ENCODE results near the genes COL28A1, DGKB and MEOX2.

DNA sequence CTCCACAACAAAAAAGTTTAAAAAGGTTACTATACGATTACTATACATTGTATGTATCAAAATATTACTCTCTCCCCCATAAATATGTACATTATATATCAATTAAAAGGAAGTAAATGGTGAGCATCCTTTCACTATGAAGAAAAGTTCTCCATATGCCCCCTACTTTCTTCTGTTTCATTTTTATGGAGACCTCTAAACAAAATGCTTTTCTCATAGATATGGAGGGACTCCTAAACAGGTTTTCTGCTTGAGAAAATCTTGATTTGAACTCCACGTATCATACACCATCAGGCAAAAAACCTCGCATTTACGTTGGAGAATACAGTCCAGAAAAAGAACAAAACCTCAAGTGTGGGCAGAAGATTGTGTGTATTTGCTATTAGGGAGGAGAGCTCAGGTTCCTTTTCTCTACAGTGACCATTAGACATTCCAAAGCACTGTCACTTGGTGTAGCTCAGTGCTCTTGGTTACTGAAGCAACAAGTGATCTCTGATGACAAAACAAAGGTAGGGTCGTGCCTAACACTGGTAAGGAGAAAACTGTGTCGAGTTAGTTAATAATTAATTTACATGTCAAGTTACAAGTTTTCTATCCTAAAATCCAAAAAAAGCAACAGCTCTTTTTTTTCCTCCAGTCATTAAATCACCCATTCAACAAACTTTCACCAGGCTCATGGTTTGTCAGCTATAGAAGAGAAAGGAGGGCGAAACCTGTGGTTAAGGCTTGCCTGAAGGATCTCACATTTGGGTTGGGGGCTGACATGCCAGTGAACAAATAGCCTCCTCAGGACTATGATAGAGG, 72.5 kb downstream of the C1GALT1 start:
- PRO-cap: no peak

- PRO-cap: no peak
These were observed 22.8 kb downstream of the COL28A1 start for GRCh38 chr7:7512937-7513242.

- PRO-cap: no peak
These were observed at the start of gene COL28A1 for GRCh38 chr7:7535740-7536608. TSS of gene COL28A1 (minus strand) at chr7:7535873.

DNA sequence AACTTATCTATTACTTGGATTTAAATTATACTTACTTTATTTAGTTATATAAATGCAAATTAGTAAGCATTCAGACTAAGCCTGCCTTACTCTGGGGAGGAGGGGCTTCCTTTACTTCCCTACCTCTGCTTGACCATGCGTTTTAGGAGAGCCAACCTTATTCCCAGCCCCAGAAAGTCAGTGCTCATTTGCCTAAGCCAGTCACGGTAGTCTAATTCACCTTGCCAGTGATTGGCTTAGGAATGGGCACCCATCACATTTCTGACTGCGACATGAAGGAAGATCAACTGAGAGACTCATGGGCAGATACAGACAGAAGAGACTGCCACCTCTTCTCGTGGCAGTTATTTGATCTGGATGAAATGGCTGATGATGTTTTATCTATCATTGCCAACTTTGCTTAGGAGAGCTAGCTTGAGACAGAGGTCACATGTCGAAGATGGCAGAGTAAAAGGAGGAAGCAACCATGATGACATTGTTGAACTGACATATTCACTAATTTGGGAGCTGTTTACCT, 29.4 kb downstream of the RPA3 start:
- PRO-cap: no peak

GRCh38 chr7:7705731-7706360, 12.6 kb downstream of the RPA3 start:
- PRO-cap: no peak

DNA sequence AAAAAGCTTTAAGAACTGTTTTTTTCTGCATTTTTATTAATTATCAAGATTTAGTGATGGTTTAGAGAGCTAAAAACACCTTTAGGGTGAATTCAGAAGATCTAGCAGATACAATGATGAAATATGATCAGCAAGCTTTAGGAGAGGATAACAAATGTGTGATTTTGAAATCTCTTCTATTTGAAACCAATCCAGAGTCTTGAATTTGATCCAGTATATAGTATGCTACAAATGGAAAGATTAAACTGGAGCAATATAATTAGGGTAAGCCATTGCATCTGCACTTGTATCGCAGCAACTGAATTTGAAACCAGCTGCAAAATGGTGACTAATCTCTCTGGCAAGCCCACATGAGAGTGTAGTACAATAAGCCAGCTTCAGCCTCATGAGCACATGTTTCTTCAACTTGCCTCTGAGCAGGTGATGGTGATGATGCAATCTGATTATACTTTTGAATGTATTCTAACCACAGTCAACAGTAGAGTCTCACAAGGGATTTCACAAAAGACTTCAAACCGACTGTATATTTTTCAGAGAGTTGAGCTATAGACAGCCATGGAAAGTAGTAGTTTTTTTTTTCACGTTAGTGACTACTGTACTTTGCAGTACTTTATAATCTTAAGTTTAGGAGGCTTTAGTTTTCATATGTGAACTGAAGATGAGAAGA, 800 bp upstream of the RPA3 start:
- PRO-cap: no peak

DNA sequence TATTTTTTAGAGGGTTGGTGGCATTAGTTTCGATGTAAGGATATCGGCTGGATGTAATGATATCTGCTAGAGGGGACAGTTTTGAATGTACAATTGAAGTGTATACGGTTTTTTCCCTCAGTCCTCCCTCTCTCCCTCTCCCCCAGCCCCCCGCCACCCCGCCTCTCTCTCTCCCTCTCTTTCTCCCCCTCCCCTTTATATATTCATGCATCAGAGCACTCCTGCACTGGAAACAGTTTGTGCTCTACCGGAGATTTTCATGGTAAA, 1.6 kb downstream of the GLCCI1 start:
- PRO-cap: no peak

DNA sequence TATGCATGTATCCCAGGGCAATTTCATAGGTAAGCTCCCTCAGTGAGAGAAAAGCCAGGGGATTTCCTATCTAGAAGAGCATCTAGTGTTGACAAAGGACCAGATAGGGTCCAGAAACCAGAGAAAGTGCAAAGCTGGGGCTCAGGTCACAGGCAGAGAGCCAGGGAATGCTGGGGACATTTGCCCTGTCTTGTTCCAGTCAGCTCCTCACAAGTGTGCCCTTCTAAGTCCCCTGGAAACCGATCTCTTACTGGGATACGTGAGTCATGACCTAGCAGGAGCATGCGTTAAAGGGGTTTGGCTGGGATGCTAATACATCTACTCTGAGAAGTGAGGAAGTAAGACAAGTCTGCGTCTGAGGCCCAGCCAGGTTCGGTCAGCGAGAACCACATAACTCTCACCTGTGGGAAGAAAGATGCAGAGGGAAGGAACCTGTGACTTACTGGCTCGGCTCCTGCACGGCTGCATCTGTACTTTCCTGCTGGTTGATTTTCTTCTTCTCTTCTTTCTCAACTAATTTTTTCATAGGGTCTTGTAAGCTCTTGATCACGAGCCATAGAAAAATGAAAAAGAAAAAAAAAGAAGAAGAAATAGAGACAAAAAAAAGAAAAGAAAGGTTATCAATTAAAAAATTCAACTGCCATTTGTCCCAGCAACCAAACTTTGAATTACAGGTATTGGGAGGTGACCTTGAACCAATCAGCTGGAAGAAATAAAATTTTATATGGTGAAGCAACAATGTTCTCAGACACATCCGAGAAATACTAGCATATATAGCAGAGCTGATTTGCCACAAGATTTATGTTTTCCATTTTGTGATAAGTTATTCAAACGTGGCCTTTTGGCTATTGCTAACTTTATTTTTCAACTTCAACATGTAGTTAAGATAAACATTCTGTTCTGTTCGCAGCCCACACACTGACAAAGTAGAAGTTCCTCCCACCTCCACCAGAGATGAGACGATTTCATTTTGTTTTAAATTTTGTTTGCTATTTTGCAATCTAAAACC, 118.2 kb downstream of the ICA1 start:
- PRO-cap: unidirectional peak, plus-strand start at position 346 of the sequence

DNA sequence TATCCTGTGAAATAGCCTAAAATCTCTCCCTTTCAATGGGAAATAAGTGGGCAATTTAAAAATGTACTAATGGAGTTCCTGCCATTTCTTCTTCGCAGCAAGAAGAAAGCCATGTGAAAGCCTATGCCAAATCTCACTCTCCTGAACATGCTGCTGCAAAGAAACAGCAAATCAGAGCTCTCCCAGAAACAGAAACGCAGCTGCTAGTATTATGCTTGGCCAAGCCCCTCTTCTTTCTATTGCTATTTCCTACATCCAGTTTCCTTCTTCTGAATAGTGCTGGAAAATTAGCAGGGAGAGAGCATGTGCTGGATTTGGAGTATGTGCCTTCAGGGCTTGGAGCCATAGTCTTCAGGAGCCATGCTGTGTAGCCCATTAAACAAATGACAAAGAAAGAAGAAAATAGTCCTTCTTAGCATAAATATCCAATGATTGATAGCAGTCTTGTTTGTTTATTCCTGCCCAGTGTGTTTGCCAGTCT, 818.3 kb downstream of the NDUFA4 start:
- PRO-cap: no peak

GRCh38 chr7:10779724-10780449, 160.1 kb downstream of the NDUFA4 start:
- PRO-cap: no peak

DNA sequence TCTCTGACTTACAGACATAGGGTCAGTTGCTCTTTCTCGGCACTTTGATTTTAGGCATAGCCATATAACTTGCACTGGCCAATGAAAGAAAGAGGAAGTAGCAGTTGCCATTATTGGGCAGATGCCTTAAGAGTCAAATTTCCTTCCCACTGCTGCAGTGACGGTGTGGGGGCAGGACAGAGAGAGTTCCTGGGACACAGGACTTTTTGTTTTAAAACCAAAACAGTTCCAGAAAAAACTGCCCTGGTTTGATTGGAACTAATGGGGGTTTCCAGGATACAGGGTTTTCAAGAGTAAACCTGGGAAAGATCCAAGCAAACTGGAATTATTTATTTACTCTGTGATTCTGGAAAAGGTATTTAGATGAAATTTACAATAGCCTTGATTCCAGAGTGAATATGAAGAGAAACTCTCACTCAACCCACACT, 26.4 kb downstream of the NDUFA4 start:
- PRO-cap: no peak

DNA sequence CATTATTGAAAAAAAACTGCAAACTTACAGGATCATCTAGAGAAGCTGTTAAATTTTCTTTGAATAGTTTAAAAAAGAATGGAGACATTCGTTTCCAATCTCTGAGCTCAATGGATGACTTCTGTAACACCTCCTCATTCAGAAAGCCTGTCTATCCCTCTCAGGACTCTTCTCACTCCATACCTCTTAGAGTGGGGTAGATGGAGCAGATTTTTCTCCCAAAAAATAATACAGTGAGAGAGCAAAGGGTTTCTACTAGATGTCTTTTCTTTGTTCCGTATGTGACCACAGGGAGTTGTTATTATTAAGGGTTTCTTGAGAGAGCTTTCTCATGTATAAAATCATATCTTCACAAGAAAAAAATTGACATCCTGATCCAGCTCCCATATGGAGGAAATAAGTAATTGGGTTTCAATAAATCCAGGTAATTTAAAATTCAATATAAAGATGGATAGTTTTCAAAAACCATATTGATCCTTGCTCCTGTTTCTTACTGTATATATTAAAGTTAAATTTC, 407.4 kb downstream of the PHF14 start:
- PRO-cap: no peak

- PRO-cap: no peak
These were observed 1.5 kb downstream of the THSD7A start for GRCh38 chr7:11830438-11830978.

- PRO-cap: no peak
These were observed 1.8 kb downstream of the ARL4A start for GRCh38 chr7:12689022-12689817.

DNA sequence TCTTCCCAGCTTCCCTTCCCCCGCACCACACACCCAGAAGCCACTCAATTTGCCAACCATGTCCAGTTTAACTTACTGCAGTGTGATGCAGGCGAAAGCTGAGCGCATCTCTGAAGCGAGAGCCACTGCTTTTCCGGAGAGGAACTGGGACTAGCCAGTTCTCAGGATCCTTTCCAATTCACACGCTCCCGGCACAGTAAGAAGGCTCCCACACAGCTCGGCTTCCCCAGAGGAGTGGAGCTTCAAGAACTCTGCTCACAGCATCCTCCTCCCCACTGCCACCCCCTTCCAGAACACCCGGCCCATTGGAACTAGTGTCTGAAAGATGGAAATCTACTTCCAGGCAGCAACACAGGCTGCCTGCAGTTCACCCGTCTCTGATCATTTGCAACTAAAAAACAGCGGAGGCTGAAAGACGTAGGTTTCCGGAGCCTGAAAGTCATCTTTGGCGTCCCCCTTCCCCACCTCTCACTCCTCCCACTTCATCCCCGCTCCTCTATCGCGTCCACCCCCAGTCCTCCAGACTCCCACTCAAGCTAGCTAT, at the start of gene DGKB:
Gene DGKB (minus strand): TSS at position 236 of the 544 bp plus-strand sequence.
- PRO-cap: no peak

DNA sequence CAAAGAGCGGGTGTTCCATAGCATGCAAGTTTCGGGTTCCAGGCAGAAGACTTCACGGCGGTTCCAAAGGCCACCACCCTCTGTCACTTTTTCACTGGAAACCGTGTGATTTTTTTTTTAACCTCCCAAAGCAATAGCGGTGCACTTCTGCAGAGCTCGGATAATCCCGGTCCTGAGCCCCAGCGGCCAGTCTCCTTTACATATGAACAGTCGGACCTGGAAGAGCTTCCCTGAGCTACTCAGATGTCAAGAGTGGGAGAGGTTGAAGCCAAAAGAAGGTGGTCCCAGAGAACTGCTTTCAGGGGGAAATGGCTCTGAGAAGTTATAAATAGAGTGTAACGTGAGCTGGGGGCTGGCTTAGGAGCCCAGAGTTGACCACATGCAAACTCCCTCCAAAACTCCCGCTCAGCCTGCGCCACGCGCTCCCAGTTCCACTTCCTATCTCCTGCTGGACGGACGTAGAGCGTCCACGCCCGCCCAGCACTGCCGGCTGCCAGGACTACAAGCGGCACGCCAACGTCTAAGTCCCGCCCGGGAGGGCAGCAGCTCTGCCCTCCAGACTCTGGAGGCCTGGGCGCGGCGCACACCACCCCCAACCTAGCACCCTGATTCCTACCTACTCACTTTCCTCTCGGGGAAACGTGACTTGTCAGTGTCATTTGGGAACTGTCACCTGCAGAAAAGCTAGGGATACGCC, at the start of gene MEOX2:
Gene MEOX2 (minus strand): TSS at position 300 of the 697 bp plus-strand sequence.
- PRO-cap: bidirectional peak, plus-strand start at position 428 of the sequence, minus-strand start at position 300 of the sequence

- PRO-cap: no peak
These were observed 108.9 kb upstream of the MEOX2 start for GRCh38 chr7:15795351-15795859.

- PRO-cap: no peak
These were observed 353.6 kb downstream of the CRPPA start for GRCh38 chr7:16067664-16068196.

DNA sequence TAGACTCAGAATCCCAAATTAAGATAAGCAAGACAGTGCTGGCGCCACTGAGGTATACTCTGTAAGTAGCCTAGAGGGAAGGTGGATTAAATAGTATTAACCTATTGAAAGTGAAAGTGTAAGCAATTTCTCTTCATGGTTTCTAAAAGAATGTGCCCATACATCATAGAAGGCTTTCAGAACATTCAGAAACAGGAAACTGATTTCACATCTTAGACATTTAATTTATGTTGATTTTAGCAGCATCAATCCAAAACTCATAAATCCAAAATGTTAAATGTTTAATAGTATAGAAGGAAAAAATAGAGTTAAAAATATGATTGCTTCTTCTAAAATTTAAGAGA, 36.7 kb downstream of the LRRC72 start:
- PRO-cap: no peak

- PRO-cap: no peak
These were observed 10.3 kb upstream of the TSPAN13 start for GRCh38 chr7:16743176-16743785.

Data from bronchus (tissue), 1 donor.